ENCODE measurements around a stretch of chr5.

GRCh38 chr5:14949-15393 lies 77.0 kb upstream of the PLEKHG4B start:
- PRO-cap, 10 experiments = no peak in any of the 10 experiments

- PRO-cap, 10 experiments = no peak in any of the 10 experiments
Measured at GRCh38 chr5:286027-286444, 14.6 kb downstream of the PDCD6 start.

DNA sequence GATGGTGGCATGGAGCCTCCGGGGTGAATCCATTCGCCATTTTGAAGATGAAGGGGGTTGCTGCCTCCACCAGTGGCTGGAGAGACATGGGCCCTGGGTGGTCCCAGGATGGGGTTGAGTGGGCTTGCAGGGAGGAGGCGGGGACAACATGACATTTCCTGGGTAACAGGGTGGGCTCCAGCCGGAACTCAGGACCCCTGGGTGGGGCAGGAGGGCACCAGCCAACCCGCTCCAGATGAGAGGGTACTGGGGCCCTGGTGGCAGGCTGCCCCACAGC lies 55.7 kb downstream of the AHRR start:
- PRO-cap, 10 experiments = no peak in any of the 10 experiments

DNA sequence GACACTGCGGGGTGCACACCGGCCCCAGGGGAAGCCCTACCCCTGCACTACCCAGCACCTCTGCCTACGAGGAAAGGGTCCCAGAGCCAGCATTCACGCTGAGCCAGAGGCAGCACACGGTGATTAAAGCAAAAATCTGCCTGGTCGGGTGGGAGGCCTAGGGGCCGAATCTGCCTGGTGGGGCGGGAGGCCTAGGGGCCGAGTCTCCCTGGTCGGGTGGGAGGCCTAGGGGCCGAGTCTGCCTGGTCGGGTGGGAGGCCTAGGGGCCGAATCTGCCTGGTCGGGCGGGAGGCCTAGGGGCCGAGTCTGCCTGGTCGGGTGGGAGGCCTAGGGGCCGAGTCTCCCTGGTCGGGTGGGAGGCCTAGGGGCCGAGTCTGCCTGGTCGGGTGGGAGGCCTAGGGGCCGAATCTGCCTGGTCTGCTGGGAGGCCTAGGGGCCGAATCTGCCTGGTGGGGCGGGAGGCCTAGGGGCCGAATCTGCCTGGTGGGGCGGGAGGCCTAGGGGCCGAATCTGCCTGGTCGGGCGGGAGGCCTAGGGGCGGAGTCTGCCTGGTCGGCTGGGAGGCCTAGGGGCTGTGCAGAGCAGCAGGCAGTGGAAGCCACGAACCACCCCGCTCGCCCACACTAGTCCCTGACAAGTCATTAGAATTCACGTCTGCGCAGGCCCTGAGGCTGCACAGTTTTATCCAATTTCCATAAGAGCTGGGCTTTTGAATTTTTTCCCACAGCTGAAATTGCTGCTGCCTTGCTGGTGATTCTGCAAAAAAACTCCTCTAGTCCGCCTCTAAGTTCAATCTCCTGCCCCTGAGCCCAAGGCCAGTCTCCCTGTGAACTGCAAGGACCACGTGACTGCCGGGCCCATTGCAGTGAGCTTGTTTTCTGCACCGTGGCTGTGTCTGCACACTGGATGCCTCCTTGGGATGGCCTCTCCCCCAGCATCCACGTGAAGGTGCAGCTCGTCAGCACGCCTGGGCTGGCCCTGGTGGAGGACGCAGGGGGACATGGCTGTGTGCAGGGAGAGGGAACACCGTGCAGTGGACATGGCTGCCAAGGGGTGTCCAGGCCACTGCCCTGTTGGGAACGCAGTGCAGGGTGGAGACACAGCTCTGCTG lies 27.5 kb upstream of the EXOC3 start:
- PRO-cap, 10 experiments = no peak in any of the 10 experiments

DNA sequence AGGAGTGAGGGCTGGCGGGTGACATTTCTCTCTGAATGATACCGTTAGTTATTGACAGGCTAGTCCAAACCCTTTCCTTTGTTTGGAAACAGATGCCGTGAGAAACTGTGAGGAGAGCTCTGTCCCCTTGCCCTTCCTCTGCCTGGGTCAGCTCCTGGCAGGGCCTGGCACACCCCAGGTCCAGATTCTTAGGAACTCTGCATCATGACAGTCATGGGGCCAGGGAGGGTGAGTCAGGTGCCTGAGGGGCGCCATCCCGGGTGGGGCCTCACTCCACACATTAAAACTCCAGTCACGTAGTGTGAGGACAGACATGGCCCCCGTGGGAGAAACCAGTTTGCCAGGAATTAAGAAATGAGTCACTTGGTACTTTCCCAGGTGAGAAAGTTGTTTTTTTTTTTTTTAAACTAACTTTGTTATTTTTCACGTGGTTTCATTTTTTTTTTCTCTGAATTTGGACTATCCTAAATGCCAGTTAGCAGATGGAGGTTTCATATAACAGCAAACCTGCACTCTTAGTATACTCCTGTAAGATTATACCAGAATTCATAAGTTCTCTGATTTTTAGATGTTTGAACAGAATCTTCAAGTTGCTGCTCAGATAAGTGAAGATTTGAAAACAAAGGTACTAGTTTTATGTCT lies 15.9 kb downstream of the EXOC3 start:
- PRO-cap, 10 experiments = peak in 3 of 10 experiments; most common plus-strand start position 91 of the sequence (in 1); most common minus-strand start position 140 of the sequence (in 3)

DNA sequence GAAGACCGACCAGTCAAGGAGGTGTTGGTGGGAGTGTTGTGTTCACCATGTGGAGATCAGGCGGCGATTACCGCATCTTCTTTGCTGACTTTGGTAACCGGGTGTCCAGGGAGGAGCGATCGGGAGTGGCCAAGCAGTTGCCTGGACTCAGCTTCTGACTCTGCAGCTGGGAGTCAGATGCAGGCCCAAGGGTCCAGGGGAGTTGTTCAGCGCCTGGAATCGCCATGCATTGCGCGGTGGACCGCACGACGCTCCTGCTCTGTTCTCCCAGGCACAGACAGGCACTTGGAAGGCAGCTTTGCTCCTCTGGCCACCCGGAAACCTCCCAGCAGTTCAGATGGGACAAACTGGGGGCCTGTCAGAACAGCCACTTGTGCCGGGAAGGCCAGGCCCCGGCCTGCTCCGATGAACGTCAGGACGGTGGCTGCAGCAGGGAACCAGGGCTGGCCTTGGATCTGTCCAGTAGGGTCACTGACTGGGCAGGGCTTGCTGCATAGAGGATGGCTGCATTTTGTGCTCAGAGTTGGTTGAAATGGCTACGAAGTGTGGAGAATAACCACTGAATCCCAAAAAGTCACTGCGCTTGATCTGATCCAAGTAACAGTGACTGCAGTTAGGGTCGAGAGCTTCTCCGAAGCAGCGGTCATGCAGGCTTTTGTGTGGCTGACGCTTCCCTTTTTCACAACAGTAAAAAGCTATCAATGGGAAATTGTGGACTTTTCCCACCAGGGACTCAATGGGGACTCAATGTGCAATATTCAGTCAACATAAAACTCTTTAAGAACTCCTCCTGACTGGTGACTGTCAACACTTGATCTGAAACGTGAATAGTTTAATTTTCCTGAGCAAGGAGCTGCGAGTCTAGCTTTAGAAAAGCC lies 28.4 kb downstream of the EXOC3 start:
- PRO-cap, 10 experiments = no peak in any of the 10 experiments

DNA sequence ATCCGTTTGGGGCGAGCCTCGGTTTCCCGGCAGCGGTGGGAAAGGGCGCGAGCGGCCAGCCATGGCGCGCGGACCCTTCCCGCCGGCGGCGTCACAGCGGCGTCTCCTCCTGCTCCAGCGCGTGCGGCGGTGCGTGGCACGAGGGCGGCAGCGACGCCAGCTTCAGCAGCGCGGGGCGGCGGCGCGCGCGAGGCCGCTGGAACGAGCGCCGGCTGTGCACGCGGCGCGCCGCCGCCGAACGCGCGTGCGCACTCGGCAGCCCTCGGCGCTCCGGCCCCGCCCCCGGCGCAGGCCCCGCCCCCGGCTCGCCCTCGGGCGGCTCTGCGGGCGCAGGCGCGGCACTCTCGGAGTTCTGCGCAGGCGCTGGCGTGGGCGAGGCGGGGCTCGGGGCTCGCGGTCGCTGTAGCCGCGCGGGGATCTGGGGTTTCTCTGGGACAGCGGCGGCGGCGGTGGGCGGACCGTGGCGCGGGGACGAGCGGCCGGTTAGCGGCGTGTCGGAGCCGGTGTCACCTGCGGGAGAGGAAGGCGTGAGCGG lies 30.0 kb downstream of the EXOC3 start:
- PRO-cap, 10 experiments = peak in 10 of 10 experiments; most common plus-strand start position 382 of the sequence (in 5); most common minus-strand start position 216 of the sequence (in 3)

- PRO-cap, 10 experiments = peak in 1 of 10 experiments; most common plus-strand start chr5:473535 (in 1)
Measured at GRCh38 chr5:473408-473715, 30.4 kb downstream of the EXOC3 start.

- PRO-cap, 10 experiments = no peak in any of the 10 experiments
Measured at GRCh38 chr5:520399-520952, 3.8 kb downstream of the SLC9A3 start.

GRCh38 chr5:523988-524317 lies 296 bp downstream of the SLC9A3 start:
- PRO-cap, 10 experiments = no peak in any of the 10 experiments

DNA sequence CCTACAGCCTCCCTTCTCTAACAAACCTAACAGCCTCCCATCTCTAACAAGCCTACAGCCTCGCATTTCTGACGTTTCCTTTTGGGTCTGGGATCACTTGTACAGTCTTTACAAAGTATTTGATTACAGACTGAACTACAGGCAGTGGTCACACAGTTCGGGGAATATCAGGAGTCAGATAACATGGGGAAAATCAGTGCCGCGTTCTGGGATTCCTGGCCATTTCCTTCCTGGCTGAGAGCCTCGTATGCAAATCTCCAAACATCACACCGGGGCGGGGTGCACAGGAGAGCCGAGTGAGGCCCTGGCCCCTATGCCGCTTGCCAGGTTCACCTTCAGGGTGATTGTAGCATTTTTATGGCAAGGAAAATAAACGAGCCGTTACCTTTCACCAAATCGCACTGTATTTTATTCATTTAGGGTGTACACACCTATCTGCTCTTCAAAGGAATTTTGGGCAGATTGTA lies 29.6 kb upstream of the SLC9A3 start:
- PRO-cap, 10 experiments = no peak in any of the 10 experiments

DNA sequence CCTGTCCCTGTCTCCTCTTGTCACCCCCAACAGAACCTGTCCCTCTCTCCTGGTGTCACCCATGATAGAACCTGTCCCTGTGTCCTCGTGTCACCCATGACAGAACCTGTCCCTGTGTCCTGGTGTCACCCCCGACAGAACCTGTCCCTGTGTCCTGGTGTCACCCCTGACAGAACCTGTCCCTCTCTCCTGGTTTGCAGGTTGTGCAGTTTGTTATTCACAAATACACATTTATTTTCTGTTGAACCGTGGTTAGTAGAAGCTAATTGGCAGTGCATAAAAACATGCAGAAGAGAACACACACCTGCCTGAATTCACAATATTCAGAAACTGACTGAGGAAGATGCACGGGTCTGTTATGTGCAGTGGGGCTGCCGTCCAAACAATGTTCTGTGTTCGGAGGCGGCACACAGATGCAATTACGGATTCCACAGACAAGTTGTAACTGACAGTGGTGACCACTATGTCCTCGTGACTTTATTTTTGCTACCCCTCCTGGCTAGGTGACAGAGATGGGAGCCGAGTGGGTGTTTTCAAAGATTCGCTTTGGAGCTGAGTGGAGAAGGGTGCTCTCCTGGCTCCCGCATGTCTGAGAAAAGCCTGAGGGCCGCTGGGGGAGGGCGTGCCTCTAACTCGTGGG lies 31.7 kb downstream of the TPPP start:
- PRO-cap, 10 experiments = no peak in any of the 10 experiments

DNA sequence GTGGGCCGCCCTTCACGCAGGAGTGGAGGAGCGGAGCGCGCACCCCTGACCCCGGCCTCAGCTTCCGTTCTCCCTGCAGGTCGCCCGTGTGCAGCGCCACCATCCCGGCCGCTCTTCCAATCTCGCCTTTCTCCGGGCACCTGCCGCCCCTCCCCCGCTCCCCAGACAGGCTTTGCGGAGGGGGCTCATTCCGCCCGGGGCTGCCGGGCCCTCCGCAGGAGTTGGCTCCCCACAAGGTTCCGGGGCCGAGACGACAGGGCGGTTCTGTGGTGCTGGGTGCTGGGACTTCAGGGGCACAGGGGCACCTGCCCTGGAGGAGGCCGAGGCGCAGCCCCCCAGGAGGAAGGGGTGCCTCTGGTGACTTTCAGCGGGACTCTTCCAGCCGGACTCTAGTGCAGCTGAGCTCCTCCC lies 810 bp upstream of the ZDHHC11B start:
- PRO-cap, 10 experiments = peak in 5 of 10 experiments; most common minus-strand start position 90 of the sequence (in 3)

GRCh38 chr5:891051-892148 lies 1.2 kb downstream of the BRD9 start:
- PRO-cap, 10 experiments = peak in 3 of 10 experiments; most common plus-strand start chr5:891432 (in 1); most common minus-strand start chr5:891286 (in 2)

DNA sequence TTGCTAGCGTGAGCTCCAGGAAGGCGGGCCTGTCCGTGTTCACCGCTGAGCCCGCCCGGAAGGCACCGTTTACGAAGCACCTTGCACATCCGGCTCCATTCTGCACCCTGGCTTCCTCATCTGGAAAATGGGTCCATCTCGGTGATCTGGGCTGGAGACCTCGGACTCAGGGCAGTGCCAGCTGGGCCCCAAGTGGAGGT lies 52.5 kb upstream of the NKD2 start:
- PRO-cap, 10 experiments = peak in 2 of 10 experiments; most common minus-strand start position 98 of the sequence (in 2)

DNA sequence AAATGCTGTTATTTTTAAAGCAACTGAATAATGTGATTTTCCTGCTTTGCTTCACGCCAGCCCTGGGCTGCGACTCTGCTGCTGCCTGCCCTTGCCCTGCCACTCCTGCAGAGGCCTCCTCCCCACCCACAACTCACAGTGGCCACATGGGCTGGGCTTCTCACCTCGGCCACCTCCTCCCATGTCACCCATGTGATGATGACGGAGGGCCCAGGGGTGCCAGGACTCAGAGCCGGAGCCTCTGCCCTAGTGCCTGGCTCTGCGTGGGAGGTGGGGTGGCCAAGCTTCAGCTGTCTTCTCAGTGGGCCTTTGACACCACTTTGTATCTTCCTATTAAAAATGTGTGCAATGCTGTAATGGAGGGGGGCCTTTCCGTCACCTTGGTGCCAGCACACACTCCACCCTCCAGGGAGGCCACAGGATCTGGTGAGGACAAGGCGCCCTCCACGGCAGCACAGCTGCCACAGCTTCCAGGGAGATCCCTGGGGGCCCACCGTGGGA lies 48.0 kb upstream of the NKD2 start:
- PRO-cap, 10 experiments = peak in 1 of 10 experiments; most common plus-strand start position 184 of the sequence (in 1); most common minus-strand start position 107 of the sequence (in 1)

DNA sequence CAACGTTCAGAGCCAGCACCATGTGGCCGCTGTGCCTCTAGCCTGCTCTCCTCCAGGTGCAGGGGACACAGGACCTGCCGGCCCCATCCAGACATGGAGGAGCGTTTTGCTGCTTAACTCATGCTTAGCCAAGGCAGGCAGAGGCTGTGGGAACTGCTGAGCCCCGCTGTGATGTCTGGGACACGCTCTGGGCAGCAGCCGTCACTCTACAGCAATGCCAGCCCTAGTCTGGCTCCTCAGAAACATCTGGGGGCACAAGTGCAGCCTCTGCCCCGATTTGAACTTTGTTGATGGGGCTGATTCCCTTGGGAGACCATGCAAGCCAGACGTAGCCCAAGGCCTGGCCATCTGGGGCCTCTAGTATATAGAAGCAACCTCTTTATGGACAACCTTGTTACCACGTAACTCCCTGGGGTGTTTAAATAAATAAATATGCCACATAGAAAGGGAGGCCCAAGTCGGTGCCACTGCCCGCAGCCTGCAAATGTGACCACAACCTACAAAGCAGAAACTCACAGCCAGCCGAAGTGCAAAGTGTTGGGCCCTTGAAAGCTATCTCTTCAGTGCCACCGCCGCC lies 42.1 kb downstream of the NKD2 start:
- PRO-cap, 10 experiments = no peak in any of the 10 experiments

DNA sequence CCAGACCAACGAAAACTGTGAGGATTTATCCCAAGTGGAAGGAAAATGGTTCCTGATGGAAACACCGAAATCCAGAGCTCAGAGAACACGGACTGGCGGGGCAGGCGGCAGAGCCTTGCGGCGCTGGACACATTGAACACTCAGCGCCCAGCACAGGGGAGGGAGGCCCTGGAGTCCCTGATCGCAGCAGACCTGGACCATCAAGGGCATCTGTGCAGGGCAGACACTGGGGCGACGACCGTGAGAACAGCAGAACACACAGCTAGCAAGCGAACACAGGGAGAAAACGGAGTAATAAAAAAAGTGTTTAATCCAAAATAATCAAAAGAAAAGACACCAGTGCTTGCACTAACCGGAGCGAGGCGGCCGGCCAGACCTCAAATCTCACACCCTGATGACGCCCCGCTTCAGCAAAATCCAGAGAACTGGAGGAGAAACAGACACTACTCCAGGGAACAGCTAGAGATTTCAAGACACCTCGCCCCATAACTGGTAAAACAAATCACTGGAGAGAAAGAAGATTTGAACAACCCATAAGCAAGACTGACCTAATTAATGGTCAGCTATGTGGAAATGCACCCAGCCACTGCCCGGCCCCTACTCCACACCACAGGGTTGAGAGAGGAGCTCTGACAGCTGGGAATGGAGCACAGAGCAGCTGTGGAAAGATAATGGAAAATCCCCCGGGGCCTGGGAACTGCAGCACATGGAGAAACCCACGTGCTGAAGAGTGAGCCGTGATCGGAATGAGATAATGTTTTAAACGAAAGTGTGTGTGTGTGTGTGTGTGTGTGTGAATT lies 12.8 kb upstream of the SLC12A7 start:
- PRO-cap, 10 experiments = no peak in any of the 10 experiments

GRCh38 chr5:1239814-1240415 lies 14.7 kb downstream of the SLC6A18 start:
- PRO-cap, 10 experiments = no peak in any of the 10 experiments

DNA sequence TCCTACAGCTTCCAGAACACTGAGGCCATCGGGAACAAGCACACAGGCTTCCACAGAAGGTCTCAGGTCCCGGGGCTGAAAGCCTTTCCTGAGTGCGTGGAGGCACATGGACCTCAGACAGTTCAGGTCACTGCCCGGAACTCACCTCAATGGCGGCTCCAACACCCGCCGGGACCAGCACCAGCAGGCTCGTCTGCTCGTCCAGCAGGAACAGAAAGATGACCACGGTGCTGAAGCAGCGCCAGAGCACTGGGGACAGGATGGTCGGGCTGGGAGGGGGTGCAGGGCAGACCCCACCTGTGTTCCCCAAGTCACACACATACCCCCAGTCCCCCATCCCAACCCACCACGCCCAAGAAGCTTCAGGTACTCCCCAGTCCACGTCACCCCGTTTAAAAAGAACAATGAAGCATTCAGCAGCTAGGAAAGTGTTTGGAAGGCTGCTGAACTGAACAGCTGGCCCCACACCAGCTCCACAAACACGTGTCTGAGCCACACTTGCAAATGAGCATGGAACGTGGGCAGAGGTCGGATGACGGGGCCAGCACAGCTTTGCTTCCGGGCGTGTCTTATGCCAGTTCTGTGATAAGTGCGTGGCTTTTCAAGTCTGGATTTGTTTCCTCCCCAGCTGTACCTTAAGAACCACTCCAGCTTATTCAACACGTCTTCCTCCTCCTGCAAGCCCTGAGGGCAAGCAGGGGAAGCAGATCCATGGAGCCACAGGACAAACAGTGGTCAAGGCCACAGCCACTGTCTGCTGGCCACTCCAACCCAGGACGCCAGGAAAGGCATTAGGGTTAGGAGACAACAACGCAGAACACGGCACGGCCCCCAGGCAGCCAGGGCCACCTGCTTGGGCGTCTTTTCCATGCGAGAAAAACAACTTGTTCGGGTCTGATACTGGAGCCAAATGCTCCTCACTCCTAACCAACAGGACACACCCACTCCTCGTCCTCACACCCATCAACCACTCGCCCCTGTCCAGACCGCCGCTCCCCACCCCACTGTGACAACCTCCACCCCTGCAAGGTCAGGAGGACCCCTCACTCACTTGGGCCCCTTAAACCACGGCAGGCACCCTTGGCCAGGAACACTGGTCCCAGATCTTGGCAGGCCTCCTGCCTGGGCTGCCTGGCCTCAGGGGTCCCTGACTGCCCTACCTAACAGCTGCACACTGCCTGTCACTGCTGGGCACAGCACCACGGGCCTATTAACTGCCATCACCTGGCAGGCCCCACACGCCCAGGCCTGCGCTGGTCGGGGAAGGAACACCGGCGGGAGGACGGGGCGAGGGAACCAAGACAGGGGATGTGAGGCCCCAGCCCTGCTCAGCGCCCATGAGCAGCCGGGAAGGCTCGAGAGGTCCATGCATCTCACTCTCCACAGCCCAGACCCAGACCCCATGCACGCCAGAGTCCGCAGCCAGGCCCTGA lies 14.2 kb downstream of the CLPTM1L start:
- PRO-cap, 10 experiments = no peak in any of the 10 experiments